ENCODE measurements around a stretch of chr7.

- PRO-cap: no peak
Observed at GRCh38 chr7:1938317-1938920, 268.3 kb downstream of the ELFN1 start.

- PRO-cap: no peak
Observed at GRCh38 chr7:1938921-1939842, 269.1 kb downstream of the ELFN1 start.

DNA sequence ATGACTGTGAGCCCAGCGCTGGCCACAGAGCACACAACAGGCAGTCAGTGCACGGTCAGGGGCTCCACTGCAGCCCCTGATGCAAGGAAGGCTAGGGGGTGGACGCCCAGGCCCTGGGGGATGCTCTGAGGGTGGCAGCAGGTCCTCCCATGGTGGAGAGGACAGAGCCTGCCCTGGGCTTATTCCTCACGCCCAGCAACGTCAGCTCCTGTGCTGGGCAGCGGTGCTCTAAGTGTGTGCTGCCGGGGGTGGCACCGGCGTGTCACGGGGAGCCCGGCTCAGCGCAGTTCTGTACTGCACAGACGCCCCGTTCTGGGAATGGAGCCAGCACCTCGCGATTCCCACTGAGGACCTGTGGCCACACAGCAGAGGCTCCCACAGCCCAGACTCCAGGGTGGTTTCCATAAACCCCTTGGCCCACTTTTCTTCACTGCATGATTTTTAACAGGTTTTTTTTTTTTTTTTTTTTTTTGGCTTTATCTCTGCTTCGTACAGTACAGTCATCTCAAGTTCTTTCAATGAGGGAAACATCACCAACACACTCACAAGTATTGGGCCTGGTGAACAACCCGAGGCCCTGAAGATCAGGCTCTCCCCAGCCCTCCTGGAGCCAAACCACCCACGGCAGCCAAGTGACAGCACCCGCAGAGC lies 223.0 kb downstream of the MAD1L1 start:
- PRO-cap: no peak

DNA sequence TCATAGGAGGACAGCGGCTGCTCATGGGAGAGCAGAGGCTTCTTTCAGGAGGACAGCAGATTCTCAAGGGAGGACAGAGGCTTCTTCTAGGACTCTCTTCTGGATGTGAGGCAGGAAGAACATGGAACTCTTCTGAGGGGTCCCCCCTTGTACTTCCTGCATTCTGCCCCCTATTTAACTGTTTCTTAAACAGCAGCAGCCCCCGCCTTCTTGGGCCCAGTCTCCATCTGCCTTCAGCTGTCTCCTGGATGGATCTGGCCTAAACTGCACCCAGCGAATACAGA lies 167.8 kb downstream of the MAD1L1 start:
- PRO-cap: no peak

- PRO-cap: no peak
Observed at GRCh38 chr7:2106757-2107368, 125.9 kb downstream of the MAD1L1 start.

DNA sequence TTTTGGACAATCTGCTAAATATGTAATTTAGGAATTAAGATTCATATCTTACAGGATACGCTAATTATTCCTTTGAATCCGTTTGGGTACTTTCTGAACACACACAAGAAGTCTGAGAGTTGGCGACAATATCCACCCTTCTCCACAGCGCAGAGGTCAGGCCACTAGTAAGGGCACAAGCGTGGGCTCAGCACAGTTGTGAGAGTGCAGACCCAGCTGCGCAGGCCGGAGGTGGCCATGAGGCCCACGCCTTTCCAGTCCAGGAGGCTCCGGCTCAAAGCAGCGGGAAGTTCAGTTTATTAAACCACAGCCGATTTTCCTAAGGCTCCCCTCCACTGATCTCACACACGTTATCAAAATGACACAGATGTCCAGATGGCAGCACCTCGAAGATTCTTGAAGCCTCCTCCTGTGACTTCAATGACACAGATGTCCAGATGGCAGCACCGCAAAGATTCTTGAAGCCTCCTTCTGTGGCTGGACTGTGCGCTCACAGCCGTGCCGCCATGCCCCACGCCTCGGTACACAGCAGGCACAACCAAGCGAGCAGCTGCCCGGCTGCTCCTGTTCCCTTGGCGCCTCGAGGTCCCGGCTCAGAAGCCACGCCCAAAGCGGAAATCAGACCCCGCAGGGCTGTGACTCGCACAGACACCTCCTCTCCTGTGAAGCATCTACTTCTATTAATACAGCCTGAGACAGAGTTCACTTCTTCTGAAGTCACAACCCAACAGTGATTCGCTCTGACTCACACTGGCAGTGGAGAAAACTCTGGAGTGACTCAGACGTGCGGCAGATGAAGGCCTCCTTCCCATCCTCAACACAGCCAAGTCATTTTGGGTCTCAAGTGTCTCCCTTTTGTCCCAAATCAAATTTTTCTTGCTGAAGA lies 122.7 kb downstream of the MAD1L1 start:
- PRO-cap: no peak

- PRO-cap: no peak
Observed at GRCh38 chr7:2231941-2232752, 598 bp downstream of the MAD1L1 start.

GRCh38 chr7:2237103-2237834 lies 4.5 kb upstream of the MAD1L1 start:
- PRO-cap: bidirectional peak, plus-strand start at chr7:2237536, minus-strand start at chr7:2237308

DNA sequence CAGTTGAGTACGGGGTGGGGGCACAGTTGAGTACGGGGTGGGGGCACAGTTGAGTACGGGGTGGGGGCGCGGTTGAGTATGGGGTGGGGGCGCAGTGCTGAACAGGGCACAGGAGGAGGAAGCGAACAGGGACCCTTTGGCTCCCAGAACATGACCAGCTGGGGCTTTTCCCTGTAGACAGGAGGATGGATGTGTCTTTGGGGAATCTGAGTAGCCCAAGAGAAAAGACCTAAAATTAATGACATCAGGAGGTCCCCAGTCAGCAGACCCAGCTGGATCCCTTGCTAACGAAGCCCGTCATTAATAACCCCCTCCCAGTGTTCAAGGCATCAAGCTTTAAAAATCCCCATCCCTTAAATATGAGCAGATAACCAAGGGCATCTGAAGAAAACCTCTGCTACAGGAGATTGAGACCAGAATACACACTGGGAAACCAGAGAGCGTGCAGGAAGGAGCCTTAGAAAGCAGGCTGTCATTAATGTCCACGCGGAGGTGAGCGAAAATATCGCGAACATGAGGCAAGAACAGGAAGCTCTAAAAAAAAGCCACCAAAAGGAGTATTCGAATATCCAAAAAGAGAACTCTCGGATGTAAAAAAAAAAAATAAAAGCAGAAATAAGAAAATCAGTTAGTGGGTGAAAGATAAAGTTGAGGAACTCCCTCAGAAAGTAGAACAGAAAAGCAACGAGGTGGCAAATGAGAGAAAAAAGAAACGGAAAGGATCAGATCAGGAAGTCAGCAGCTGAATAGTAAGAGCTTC lies 3.2 kb downstream of the CHST12 start:
- PRO-cap: no peak

DNA sequence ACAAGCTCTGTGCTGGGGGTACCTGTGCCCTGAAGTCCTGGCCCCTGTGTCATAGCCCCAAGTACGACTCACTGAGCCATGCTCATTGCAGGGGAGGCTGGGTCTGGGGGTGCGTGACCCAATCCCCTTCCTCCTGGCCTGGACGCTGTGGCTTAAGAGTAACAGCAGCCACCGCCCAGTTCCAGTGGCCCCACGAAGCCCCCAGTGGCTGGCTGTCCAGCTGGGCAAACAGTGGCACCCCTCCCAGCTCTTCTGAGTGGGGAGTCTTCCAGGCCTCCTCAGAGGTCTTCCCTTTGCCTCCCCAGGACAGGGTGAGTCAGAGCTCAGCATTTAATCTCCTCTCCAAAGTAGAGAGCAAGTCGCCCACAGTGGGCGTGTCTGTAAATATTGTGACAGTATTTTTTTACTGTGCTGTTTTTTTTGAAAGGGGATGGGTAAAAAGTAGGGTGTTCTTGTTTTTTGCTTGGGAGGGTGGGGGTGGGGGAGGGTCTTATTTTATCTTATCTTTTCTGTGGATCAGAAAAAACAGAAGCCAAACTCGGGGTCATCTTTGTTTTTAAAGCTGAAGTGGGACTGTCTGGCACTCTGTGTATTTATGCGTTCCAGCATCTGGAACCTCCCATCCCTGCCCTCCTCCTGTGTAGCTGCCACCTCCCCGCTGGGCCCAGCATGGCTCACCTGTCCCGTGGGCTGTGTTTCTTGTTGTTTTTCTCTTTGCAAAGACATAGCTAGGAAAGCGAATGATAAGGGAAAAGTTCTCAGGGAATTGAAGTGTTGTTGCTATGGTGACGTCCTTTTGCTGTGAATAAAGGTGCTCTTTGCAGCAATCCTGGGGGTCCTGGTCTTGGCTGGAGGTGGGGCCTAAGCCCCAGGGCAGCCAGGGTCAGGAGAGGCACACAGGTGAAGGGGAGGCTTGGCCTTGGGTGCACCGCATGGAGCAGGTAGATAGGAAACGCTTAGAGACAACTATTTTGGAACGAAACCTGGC lies 8.3 kb downstream of the LFNG start:
- PRO-cap: no peak

GRCh38 chr7:2529053-2530044 lies 9.8 kb downstream of the LFNG start:
- PRO-cap: bidirectional peak, plus-strand start at chr7:2529184, minus-strand start at chr7:2529187; bidirectional peak, plus-strand start at chr7:2529518, minus-strand start at chr7:2529224; bidirectional peak, plus-strand start at chr7:2529902, minus-strand start at chr7:2529805

- PRO-cap: no peak
Observed at GRCh38 chr7:2545726-2546638, 9.3 kb downstream of the BRAT1 start.

DNA sequence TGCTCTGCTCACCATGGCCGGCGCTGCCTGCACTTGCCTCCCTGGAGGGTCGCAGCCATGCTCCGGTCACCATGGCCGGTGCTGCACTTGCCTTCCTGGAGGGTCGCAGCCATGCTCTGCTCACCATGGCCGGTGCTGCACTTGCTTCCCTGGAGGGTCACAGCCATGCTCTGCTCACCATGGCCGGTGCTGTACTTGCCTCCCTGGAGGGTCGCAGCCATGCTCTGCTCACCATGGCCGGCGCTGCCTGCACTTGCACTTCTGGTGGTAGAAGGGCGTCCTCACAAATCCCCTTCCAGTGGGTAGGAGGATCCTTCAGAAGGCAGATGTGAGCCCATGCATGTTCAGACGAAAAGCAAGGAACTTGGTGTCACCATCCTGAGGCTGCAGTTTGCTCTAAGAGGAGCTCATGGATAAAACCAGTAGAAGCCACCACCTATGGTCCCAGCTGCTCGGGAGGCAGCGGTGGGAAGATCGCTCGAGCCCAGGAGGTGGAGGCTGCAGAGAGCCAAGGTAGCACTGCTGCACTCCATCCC lies 36.0 kb upstream of the TTYH3 start:
- PRO-cap: no peak

DNA sequence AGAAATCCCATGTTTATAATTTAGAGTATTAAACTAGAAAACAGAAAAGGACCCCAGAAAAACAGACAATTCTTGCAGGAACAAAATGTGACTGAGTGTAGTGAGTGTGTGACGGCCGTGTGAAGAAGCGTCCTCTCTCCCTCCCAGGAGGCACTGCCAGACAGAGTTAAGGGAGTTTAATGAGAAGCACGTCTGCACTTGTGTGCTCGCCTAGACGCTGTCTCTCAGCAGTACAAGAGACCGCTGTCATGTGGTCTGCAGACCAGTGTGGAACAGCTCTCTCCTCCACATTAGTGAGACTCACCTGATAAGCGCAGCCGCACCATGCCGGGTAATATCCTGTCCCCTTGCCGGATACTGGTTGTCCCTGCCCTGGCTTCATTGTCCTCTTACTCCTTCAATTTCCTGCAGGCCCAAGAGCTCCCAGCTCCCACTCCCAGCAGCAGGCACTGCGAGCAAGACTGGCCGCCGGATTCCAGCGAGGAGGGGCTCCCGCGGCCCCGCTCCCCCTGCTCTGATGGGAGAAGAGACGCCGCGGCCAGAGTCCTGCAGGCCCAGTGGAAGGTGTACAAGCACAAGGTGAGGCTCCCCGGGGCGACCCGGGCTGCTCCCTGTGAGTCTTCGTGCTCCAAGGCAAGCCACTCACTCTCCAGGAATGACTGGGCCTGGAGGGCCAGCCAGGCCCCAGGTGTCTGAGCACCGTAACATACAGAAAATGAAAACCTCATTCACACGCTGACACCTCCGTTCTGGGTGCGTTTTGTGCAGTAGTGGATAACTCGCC lies 33.5 kb upstream of the TTYH3 start:
- PRO-cap: no peak

DNA sequence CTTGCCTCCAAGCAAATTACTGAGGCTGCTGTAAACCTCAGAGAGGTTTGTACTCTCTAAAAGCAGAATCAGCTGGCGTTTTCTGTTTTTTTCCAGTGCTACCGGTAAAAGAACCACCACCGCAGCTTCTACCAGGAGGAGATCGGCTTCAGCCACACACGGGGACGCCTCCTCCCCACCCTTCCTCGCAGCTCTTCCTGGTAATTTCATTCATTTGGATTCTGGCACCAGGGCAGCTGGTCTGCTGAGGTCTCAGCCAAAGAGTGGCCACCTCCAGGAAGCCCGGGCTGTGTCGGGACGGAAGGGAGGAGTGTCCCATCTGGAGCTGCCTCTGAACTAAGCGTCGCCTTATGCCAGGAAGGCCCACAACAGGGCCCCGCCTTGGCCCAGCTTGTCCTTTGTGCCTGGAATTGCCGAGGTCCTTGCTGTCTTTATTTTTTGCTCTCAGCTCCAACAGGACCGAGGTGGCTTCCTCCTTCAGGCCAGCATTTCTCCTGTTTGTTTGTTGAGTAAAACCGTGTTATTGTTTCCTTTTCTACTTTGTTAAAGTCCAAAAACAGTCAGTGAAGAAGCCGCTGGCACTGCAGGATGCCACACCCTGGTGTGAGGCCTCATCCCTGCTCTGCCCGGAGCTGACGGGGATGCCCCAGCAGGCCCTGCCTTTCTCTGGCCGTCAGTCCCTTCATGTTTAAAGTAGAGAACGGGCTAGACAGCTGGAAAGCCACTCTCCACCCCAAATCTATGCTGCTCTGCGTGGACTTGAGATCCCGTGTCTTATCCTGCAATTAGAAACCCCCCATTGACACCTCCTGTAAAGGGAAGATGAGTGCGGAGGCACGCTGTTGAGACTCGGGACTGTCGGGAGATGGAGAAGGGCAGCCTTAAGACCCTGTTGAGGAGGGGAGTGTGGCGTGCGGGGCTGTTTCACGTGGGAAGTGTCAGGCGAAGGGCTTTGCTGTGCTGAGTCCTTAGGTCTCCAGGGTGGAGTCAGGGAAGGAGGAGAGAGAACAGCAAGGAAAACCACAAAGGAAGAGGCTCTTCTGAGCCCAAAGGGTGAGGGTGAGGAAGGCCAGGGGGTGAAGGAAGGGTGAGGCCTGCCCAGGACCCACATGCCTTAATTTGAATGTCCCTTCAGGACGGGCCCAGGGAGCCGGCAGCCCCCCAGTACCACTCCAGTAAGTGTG lies 24.4 kb upstream of the TTYH3 start:
- PRO-cap: bidirectional peak, plus-strand start at position 394 of the sequence, minus-strand start at position 144 of the sequence

- PRO-cap: no peak
Observed at GRCh38 chr7:2629621-2630205, 2.1 kb upstream of the TTYH3 start.

GRCh38 chr7:2644454-2644956 lies 12.7 kb downstream of the TTYH3 start:
- PRO-cap: no peak

GRCh38 chr7:2647416-2648230 lies 15.8 kb downstream of the TTYH3 start:
- PRO-cap: no peak

GRCh38 chr7:2688857-2689310 lies 882 bp downstream of the AMZ1 start:
- PRO-cap: no peak

GRCh38 chr7:2701735-2702266 lies 13.8 kb downstream of the AMZ1 start:
- PRO-cap: no peak